A549 (cell line): ENCODE measurements around a stretch of chr11.

- PRO-cap = no peak
CAGE:
- cytosol, long polyA plus RNA = no peak
- long polyA plus RNA = no peak
- nucleus, long polyA plus RNA = no peak
These were observed 9.1 kb downstream of the BCL9L start for GRCh38 chr11:118916346-118917297.

DNA sequence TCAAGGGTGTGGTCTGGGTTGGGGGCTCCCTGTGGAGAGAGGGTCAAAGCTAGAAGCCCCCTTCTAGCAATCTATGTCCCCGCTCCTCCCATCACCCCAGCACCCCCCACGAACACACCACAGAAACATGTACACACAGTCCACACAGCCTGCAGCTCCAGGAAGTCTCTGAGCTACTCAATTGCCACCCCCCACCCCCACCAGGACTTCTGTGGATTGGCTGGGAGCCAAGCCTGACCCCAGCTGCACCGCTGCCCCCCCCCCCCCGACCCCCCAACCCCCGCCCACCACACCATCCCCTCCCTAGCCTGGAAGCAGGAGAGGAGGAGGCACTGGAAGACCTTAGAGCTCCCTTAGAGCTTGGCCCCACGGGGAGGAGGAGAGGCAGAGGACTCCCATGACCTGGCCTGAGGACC, 6.9 kb downstream of the BCL9L start:
- PRO-cap = no peak
CAGE:
- cytosol, long polyA plus RNA = no peak
- long polyA plus RNA = no peak
- nucleus, long polyA plus RNA = no peak

DNA sequence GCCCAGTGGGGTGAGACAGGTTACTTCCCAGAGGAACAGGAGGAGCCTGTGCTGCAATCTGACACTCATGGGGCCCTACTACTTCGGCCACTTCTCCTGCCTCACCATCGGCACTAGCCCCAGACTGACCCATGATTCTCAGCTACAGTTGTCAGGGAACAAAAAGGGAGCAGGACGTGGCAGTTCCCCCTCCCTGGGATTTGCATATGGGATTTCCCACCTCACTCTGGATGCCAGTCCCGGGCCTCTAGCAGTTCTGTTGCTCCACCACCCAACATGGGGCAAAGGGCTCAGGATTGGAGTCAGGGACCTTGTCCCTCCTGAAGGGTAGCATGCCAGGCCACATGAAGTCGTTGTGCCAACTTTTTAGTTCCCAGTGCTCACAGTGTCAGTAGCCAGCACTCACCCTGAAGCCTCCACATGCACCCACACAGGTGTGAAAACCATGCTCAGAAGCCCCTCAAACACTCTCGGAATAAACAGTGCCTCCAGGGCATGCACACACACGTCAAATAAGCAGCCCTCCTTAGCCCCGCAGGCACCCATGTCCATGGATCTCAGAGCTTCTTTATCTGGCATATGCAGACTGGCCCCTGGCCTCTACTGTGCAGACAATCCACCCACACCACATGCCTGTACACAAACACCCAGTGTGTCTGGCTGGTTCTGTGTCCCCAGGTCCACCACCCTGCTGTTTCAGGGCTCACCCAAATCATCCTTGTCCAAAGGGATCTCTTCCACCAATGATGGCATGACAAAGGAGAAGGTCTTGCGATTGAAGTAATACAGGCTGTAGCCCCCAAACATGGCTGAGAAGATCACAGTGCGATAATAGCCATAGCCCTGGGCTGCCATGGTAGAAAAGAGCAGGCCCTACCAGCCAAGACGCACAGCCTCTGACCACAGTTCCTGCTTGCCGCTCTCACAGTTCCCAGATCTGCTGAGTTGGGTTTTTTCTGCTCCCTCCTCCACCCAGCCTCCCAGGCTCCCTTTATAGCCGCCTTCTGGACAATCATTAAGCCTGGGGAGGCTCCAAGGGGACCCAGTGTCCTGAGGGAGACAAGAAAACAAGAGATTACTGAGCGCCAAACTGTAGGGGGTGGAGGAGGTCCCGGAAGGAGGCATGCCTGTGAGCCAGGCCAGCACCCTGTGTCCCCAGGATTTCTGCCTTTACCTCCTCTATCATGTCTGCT, 10.3 kb downstream of the TRAPPC4 start:
- PRO-cap = no peak
CAGE:
- cytosol, long polyA plus RNA = no peak
- long polyA plus RNA = no peak
- nucleus, long polyA plus RNA = no peak

DNA sequence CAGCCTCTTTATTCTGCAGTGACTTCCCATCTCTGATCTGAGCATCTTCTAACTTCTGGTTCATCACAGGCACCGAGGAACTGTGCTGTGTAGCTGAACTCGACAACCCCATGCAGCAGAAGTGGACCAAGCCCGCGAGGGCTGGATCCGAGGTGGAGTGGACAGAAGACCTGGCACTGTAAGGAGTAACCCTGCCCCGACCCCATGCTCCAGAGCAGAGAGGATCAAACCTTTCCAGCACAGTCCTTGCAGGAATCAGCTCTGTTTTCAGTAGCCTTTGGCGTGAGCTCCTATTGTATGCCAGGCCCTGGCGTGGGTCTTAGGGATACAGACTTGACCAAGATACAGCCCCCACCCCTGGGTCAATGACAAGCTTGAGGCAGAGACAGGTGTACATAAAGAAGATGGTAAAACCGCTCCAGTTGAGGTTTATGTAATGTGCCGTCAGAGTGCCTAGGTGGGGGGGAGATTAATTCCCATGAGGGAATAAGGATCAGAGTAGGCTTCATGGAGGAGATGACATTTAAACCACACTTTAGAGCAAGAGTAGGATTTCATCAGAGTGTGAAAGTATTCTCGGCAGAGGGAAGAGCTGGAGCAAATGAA, 4.4 kb downstream of the C2CD2L start:
- PRO-cap = no peak
CAGE:
- cytosol, long polyA plus RNA = no peak
- long polyA plus RNA = no peak
- nucleus, long polyA plus RNA = no peak

DNA sequence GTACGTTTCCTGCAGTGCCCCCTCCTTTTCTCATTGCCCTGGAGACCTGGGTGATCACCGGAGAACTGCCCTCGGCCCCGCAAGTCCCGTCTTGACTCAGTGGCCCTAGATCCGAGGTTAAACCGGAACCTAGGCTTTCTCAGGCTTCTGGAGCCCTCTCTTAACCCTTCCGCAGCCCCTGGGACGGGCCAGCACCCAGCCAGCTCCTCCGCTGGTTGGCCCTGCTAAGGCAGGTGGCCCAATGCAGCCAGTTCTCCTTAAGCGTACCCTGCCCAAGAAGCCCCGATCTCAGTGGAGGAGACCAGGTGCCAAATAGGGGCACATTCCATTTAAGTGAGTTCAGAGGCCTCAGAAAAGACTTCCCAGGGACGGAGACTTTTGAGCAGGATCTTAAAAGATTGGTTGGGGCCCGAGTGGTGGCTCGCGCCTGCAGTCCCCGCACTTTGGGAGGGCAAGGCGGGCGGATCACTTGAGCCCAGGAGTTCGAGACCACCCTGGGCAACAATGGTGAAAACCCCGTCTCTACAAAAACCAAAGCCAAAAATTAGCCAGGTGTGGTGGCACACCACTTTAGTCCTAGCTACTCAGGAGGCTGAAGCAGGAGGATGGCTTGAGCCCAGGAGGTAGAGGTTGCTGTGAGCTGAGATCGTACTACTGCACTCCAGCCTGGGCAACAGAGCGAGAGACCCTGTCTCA, 926 bp downstream of the NLRX1 start:
- PRO-cap = no peak
CAGE:
- cytosol, long polyA plus RNA = no peak
- long polyA plus RNA = no peak
- nucleus, long polyA plus RNA = no peak

- PRO-cap = no peak
CAGE:
- cytosol, long polyA plus RNA = no peak
- long polyA plus RNA = no peak
- nucleus, long polyA plus RNA = no peak
These were observed 26.2 kb downstream of the CBL start for GRCh38 chr11:119232399-119232754.

DNA sequence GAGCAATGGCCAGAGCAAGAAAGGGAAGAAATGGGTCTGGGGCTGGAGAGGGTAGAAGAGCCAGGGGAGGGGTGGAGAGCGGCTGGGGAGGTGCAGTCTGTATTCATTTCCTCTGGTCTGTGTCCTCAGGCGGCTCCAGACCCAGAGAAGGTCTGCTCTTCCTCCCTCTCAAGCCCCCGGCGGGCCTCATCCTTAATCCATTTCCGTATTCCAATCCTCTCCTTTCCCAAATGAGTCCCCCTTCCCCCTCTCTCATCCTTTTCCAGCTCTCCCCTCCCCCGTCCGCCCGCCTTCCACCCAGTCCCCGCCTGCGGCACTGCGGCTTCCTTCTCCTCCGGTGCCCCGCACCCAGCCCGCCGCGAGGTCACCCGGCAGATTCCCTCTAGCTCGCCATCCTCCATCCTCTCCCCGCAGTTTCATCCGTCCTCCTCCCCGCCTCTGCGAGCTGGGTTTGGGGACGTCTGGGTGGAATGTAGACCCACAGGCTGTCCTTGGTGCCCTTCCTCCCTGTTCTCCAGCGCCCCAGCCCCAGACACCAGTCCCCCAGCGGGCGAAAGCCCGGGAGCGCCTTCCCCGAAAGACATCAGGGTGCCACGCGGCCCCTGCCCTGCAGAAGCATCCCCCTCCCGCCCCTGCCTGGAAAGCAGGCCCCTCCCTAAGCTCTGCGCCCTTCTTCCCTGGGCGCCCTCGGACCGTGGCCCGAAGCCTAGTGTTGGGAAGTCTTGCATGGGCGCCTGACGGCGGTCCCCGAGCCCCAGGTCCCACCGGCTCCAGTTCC, 451 bp downstream of the THY1 start:
- PRO-cap = no peak
CAGE:
- cytosol, long polyA plus RNA = no peak
- long polyA plus RNA = no peak
- nucleus, long polyA plus RNA = no peak

- PRO-cap = no peak
CAGE:
- cytosol, long polyA plus RNA = no peak
- long polyA plus RNA = no peak
- nucleus, long polyA plus RNA = no peak
These were observed 9.6 kb upstream of the THY1 start for GRCh38 chr11:119432391-119433147.

DNA sequence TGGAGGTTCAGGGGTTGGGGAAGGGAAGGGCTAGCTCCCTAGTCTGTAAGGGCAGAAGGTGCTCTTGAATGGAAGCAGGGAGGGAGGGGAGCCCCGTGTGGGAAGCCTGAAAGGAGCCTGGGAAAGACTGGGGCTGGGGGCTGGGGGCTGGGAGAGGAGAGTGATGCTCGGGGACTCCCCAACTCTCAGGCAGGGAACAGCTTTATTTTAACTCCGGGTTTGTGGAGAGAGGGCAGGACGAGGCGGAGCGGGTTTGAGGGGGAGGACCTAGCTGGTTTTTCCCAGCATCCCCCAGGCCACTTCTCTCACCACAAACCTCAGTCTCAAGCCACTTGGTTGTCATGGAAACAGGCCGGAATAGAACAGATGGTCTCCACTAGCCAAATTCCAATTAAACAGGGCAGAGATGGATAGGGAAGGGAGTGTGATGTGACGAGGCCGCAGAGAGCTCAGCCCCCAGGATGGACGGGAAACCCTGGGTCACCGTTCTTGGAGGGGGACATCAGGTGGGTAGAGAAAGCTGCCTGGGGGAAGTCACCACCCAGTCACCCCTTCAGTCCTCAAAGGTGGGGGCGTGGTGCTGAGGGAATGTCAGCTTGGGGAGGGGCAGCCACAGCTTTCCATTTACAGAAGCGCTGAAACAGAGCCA, 19.4 kb downstream of the NECTIN1 start:
- PRO-cap = no peak
CAGE:
- cytosol, long polyA plus RNA = no peak
- long polyA plus RNA = no peak
- nucleus, long polyA plus RNA = no peak

- PRO-cap = no peak
CAGE:
- cytosol, long polyA plus RNA = no peak
- long polyA plus RNA = no peak
- nucleus, long polyA plus RNA = no peak
These were observed 8.8 kb downstream of the NECTIN1 start for GRCh38 chr11:119720188-119720695.

- PRO-cap = no peak
CAGE:
- cytosol, long polyA plus RNA = no peak
- long polyA plus RNA = no peak
- nucleus, long polyA plus RNA = no peak
These were observed 7.0 kb downstream of the NECTIN1 start for GRCh38 chr11:119722016-119722455.

DNA sequence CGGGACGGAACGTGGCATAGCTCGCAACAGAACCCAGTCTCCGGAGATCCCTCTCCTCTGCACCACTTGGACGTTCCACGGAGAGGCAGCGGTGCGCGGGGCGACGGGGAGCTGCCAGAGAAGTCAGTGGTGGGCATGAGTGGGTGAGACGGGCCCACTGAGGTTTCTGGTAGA, 572 bp upstream of the NECTIN1 start:
- PRO-cap = no peak
CAGE:
- cytosol, long polyA plus RNA = no peak
- long polyA plus RNA = no peak
- nucleus, long polyA plus RNA = no peak

GRCh38 chr11:119751421-119752040, 22.5 kb upstream of the NECTIN1 start:
- PRO-cap = no peak
CAGE:
- cytosol, long polyA plus RNA = no peak
- long polyA plus RNA = no peak
- nucleus, long polyA plus RNA = no peak

GRCh38 chr11:120024084-120024359, 113.9 kb downstream of the TRIM29 start:
- PRO-cap = no peak
CAGE:
- cytosol, long polyA plus RNA = no peak
- long polyA plus RNA = no peak
- nucleus, long polyA plus RNA = no peak

DNA sequence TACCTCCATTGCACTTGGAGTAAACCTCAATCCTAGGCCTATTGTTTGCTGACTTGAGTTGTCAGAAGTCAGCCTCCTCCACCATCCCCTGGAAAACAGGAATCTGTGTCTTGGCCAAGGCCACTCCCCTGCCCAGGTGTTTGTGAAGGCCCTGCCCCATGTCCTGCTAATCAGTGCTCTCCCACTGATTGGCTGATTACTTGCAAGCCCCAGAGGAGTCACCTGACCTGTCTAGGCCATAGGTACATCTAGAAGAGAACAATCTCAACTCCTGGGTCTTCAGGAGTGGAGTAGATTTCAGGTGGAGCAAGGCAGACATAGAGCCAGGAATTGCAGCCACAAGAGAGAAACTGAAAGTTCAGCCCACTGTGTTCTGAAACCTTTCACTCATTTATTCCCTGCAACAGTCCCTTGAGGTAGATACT, 10.3 kb downstream of the OAF start:
- PRO-cap = unidirectional peak, plus-strand start at position 267 of the sequence
CAGE:
- cytosol, long polyA plus RNA = no peak
- long polyA plus RNA = no peak
- nucleus, long polyA plus RNA = no peak

DNA sequence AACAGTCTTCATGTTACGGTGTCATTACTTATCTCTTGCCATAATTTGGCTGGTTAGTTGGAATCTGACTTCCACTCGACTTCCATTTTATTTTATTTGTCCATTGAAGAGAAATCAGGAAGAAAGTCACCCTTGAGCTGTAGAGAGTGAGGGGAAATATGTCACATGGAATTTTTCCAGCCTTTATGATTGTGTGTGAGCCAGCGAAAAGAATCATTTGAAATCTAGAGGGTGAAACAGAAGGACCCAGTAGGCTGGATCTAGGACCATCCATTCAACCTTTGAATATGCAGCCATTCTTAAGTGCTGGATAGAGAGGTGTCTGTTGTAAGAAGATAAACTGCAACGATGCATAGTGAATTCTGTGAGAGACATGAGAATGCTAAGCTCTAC, 33.0 kb downstream of the POU2F3 start:
- PRO-cap = no peak
CAGE:
- cytosol, long polyA plus RNA = no peak
- long polyA plus RNA = no peak
- nucleus, long polyA plus RNA = no peak

GRCh38 chr11:120427997-120428467, 83.5 kb upstream of the GRIK4 start:
- PRO-cap = no peak
CAGE:
- cytosol, long polyA plus RNA = no peak
- long polyA plus RNA = no peak
- nucleus, long polyA plus RNA = no peak

- PRO-cap = no peak
CAGE:
- cytosol, long polyA plus RNA = no peak
- long polyA plus RNA = no peak
- nucleus, long polyA plus RNA = no peak
These were observed 53.5 kb upstream of the GRIK4 start for GRCh38 chr11:120458013-120458458.

GRCh38 chr11:120601680-120602088, 90.1 kb downstream of the GRIK4 start:
- PRO-cap = no peak
CAGE:
- cytosol, long polyA plus RNA = no peak
- long polyA plus RNA = no peak
- nucleus, long polyA plus RNA = no peak

GRCh38 chr11:120912049-120912508, 111.8 kb upstream of the TBCEL start:
- PRO-cap = no peak
CAGE:
- cytosol, long polyA plus RNA = no peak
- long polyA plus RNA = no peak
- nucleus, long polyA plus RNA = no peak